ENCODE measurements around the genes CREB3L4 and TPM3.

DNA sequence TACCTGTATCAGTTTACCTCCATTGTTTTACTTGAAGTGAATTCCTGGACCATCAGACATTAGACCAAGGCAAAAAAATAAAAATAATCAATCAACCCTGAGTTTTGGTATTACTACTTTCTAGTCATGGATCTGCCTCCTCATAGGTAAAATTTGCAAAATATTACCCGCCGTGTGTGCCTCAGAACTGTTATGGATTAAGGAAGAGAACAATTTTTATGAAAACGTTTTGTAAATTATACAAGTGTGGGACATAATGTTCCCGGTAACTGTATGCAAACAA is 926 bp upstream of the CREB3L4 start:
- RRBS, 2 experiments = no CpG with 5 or more reads among the region's 4 CpGs

DNA sequence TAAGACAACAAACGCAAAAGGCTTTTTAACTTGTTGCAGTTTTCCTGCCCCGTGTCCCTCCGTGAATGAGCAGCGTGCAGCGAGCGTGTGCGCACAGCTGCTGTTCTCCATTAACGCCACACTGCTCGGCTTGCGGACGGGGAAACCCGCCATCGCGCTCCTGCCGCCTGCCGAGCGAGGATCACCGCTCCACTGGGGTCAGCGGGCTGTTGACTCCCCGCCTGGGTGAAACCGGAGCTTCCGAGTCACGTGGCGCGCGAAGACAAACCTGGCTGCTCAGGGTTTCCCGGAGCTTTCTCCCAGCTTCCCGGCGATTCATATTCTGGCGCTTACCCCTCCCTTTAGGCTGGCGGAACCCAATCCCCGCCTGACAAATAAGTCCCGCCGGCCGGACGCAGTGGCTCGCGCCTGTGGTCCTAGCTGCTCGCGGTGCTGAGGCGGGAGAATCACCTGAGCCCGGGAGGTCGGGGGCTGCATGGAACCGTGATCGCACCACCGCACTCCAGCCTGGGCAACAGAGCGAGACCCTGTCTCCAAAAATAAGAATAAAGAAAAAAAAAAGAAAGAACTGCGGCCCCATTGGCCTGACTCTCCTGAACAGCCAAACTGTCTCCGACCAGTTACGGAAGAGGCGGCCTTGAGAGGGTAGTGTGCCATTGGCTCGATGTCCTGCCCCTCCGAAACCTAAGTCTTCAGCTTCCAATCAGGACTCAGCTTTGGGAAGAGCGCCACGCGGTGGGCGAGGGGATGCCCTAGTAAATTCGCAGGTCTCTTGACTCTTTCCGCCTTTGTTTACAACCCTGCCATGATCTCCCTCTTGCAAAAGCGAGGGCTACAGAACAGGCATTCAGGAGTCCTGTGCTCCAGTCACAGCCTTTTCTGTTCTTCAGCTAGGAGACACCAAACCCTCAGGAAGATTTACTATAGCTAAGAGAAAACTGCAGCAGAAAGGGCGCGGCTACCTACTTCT is at the start of gene CREB3L4:
TSS of gene CREB3L4 (plus strand) at position 785 of the 970 bp plus-strand sequence.
- RRBS, 2 experiments = under 1 to 2% methylated on average over 13 of the region's 62 CpGs

DNA sequence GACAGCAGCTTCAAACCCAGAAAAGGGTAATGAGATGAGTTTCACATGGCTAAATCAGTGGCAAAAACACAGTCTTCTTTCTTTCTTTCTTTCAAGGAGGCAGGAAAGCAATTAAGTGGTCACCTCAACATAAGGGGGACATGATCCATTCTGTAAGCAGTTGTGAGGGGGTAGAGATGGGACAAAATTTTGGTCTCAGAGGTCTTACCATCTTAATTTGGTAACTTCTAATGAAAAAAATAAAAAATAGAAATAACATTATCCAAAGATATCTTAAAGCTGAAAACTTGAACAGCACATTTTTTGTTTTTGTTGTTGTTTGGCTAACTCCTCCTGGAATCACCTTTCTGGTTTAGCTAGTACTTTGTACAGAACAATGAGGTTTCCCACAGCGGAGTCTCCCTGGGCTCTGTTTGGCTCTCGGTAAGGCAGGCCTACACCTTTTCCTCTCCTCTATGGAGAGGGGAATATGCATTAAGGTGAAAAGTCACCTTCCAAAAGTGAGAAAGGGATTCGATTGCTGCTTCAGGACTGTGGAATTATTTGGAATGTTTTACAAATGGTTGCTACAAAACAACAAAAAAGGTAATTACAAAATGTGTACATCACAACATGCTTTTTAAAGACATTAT is 35.0 kb downstream of the TPM3 start:
- RRBS, 2 experiments = no CpG with 5 or more reads among the region's 3 CpGs

DNA sequence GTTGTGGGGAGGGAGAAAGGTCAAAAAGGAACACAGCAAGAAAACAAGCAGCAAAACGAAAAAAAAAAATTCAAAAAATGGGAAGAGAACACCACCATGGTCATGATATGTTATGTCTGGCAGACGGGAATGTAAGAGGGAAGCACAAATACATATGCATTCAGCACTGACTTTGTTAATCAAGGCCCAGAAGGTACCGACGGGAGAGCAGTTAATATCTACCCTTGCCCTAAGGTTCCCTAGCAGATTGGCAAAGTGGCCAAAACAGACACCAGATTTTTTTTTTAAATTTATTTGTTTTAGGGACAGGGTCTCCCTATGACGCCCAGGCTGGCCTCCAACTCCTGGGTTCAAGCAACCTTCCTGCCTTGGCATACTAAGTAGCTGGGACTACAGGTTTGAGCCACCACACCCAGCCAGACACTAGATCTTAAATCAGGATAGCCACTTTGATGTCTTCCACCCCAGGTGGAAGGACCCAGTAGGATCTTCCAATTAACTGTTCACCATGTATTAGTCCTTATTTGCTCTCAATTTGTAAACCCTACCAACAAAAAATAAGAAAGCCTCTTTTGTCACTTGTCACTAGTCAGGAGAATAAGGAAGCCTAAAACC is 19.7 kb downstream of the TPM3 start:
- RRBS, 2 experiments = no CpG with 5 or more reads among the region's 5 CpGs

GRCh38 chr1:154175962-154176802 is 15.7 kb downstream of the TPM3 start:
- RRBS, 2 experiments = no CpG with 5 or more reads among the region's 9 CpGs

GRCh38 chr1:154182485-154183481 is 9.1 kb downstream of the TPM3 start:
- RRBS, 2 experiments = under 1 to 1% methylated on average over 11 to 19 of the region's 60 CpGs

DNA sequence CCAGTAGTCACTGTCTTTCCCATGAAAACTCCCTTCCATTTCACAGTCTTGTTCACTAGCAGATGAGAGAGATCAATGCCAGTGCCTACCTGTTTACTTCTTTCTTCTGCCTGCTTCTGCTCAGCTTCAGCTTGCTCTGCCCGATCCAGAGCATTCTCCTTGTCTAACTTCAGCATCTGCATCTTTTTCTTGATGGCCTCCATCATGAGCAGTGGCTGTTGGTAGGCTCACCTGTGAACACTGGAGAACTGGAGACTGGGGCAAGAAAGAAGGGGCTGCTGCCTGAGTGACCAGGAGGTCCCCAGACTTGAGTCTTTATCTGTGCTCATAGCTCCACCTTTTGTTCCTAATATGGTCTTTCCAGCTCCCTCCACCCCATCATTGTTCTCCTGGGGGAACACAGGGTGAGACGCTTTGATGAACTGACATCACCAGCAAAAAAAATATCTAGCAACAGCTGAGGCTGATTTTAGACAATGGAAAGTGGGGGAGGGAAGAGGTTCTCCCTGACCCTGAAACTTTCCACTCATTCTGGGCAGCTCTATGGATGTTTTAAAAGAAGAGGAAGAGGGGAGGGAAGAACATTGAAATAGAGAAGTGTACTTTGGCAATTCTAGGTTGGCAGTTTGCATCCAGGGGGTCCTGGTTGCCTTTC is at the start of gene TPM3:
TSS of gene TPM3 (minus strand) at position 288 of the 655 bp plus-strand sequence.
- RRBS, 2 experiments = no CpG with 5 or more reads among the region's 2 CpGs

- RRBS, 2 experiments = no CpG with 5 or more reads among the region's 1 CpG
Measured at GRCh38 chr1:154327128-154327497, 1.8 kb downstream of the ATP8B2 start.

DNA sequence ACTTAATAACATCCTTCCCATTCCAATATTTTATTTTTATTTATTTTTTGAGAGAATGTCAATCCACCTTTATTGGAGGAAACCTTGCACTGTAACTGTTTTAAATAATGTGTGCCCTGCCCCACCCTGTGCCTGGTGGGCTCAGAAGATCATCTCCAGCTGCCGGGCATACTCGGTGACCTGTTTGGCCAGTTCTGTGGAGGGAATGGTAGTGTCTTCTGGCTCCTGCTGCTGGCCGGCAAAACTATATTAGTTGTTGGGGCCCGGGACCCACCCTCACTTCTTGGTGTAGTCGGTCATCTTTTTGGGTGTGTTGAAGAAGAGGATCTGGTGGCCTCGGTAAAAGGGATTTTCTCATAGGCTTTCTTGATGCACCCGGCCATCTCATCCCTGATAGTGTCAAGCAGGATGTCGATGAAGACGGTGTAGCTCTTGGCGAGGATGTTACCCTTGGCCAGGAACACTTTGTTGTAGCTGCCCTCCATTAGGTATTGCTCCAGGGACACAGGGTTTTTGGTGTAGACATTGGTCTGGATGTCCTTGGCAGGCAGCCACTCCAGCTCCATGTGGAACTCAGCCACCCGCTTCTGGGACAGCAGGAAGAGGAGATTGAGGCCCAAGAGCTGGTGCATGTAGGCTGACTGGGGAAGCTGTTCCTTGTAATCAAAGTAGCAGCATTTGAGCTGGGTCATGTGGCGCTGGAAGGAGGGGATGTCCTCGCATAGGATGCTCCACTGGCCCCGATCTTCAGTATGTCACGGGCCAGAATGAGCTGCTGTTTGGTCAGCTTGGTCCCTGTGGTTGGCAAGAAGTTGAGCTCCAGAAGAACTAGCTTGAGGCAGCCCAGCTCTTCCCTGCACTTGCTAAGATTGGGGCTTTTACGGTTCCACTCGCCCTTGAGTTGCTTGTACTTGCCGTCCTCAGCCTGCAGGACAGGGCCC is 9.3 kb downstream of the IL6R start:
- RRBS, 2 experiments = 71 to 90% methylated on average over 1 to 4 of the region's 18 CpGs

DNA sequence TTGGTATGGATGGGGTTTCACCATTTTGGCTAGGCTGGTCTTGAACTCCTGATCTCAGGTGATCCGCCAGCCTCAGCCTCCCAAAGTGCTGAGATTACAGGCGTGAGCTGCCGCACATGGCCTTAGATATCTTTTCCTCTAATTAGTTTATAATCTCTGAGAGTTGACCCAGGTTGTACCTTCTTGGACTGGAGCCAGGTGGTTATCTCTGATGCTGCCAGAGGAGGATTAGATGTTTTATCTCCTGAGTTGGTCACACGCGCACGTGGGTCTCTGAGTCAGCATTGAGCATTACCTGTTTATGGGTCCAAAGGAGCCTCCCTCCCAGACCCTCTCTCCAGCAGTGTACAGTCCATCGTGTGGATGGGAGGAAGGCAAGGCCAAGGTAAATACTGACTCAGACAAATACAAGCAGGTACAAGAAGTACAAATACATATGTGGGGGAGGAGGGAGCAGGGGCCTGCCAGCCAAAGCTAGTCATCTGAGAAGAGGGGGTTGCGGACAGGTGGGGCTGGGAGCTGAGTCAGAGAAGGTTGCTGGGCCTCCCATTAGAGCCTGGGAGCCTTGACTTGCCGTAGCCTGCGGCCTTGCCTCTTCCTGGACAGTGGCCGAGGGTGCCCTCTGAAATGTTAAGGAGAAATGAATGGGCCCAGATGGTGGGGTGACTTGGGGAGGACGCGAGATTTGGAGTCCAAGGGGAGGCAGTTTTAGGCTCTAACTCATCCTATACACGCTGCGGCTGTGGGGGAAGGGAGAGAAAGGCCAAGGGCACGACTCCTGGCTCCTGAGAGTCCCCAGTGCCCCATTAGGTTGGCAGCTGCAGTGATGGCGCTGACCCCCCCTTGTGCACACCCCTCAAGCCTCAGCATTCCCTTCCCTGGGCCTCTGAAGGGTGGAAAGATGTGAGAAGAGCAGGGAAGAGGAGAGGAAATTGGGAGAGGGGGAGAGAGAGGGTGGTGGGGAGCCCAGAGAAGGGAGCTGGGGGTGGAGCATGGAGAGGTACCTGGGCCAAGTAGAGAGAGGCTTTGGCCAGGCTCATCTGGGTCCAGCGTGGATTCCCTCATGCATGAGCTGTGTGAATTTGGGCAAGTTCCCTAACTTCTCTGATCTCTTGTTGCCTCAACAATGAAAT is 13.3 kb downstream of the IL6R start:
- RRBS, 2 experiments = no CpG with 5 or more reads among the region's 18 CpGs

DNA sequence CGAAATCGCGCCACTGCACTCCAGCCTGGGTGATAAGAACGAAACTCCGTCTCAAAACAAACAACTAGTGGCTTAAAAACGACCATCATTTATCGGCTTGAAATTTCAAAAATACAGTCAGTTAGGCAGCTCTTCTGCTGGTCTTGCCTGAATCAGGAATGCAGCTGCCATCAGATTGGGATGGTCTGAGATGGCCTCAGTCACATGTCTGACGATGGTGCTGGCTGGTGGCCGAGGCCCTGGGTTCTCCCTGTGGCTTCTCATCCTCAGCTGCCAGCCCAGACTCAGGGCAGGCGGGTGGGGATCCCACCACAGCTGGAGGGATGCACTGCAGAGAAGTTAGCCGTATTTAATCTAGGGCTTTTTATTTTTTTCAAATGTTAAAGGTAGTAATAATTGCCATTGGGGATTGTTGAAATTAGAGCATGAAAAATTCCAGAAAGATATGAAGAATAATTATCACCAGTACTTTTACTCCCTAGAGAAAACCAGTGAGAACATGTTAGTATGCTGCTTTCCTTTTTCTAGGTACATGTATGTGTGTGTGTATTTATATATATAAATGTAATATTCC is 31.4 kb downstream of the IL6R start:
- RRBS, 2 experiments = no CpG with 5 or more reads among the region's 11 CpGs

- RRBS, 2 experiments = no CpG with 5 or more reads among the region's 3 CpGs
Measured at GRCh38 chr1:154440989-154441508, 35.9 kb downstream of the IL6R start.

GRCh38 chr1:154460343-154461016 is 41.5 kb upstream of the TDRD10 start:
- RRBS, 2 experiments = no CpG with 5 or more reads among the region's 14 CpGs

DNA sequence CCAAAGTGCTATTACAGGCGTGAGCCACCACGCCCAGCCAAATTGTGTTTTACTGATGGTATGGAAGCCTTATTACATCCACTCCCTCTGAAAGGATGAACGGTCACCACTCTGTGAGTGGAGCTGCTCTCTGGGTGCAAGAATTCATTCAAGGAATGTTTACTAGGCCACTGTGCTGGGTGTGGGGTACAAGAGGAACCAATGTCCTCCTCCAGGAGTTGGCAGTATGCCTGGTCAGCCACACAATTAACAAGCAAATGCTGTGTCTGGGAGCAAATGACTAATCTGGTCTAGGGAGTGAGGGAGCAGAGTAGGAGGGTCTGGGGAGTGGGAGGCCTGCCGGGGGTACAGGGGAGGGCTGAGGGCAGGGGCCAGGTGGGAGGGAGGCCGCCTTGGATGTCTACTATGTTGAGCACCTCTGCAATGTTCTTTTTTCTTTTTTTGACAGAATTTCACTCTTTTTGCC is 27.2 kb upstream of the TDRD10 start:
- RRBS, 2 experiments = no CpG with 5 or more reads among the region's 5 CpGs

GRCh38 chr1:154499431-154499987 is 2.5 kb upstream of the TDRD10 start:
- RRBS, 2 experiments = no CpG with 5 or more reads among the region's 1 CpG

GRCh38 chr1:154552769-154553758 is 5.4 kb downstream of the UBE2Q1 start:
- RRBS, 2 experiments = no CpG with 5 or more reads among the region's 17 CpGs

GRCh38 chr1:154574595-154575616 is 7.3 kb downstream of the CHRNB2 start:
- RRBS, 2 experiments = no CpG with 5 or more reads among the region's 9 CpGs

- RRBS, 2 experiments = no CpG with 5 or more reads among the region's 8 CpGs
Measured at GRCh38 chr1:154582080-154582564, 14.5 kb downstream of the CHRNB2 start.

- RRBS, 2 experiments = 94 to 97% methylated on average over 1 of the region's 11 CpGs
Measured at GRCh38 chr1:154583376-154584095, 16.0 kb downstream of the CHRNB2 start.

DNA sequence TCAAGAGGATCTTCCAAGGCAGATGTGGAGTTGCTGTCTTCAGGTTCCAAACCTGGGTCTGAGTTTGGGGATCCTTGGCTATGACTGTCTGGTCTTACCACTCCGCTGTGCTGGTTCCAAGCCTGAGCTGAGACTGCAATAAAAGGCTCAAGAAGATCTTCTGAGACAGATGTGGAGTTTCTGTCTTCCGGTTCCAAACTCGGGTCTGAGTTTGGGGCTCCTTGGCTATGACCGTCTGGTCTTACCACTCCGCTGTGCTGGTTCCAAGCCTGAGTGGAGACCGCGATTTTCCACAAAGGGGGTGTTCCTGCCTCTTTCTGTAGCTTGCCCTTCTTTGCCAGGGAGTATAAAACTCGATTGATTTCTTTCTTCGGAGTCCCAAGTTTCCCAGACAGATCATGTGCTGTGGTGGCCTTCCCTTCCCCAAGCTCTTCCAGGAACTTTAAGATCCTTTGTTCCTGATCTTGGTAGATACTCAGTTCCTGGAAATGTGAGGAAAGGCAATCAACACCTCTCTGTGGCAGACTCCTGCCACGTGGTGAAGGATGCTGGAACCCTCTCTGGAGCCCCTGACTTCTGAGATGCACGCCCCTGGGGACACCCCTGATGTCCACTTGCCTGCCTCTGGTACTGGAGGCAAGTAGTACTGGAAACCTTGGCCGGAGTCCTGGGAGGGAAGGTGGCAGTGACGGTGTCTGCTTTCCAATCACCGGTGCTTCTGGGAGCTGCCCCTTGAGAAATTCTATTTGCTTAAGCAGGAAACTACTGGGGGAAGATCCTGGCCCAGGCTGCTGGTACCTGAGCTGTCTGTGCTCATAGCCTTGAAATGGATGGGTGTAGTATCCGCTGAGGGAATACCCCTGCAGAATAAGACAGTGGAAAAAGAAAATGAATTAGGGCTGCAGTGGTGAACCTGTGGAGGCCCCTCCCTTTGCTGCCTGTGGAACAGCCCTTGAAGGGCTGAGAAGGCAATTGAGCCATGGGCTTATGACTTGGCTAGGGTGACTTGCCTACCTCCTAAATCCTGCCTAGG is 5.9 kb downstream of the ADAR start:
- RRBS, 2 experiments = 94 to 100% methylated on average over 2 of the region's 15 CpGs

Data from NT2/D1 (cell line).